ENCODE results near the genes TGFB1, CEACAM21, CEACAM4 and CEACAM5.

- RRBS: no CpG with 5 or more reads among the region's 10 CpGs
These were observed 39.3 kb upstream of the CYP2A7 start for GRCh38 chr19:40921091-40922051.

- RRBS: no CpG with 5 or more reads among the region's 10 CpGs
These were observed 40.5 kb upstream of the CYP2A7 start for GRCh38 chr19:40922265-40923188.

GRCh38 chr19:41003586-41004493 is 12.8 kb downstream of the CYP2B6 start:
- RRBS: no CpG with 5 or more reads among the region's 21 CpGs

DNA sequence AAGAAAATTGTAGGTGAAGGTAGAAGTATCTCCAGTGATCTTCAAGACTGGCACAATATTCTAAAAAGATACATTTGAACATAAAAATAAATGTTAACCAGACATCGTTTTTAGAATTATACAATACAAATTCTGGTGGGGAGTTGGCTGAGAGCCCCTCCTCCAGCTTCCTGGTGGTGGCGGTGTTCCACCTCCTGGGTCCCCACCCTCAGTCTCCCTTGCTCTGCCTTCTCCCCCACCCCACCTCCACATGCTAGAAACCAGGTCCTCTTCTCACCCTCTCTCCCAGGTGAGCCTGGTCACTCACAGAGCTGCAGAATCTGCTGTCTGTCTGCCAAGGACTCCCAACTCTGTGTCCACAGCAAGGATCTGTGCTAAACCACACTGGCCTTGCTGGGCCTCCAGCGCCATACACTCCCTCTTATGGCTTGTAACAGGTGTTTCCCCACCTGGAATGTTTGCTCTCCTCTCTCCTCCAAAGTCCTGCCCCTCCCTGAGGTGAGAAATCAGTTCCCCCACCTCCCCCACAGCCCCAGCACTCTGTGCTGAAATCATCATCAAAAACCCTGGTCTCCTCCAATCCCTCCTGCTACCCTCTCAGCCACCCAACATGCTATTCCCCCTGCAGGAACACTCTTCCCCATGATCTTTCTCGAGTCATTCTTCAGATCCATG is 20.6 kb upstream of the CYP2S1 start:
- RRBS: no CpG with 5 or more reads among the region's 4 CpGs

- RRBS: no CpG with 5 or more reads among the region's 1 CpG
These were observed 11.4 kb upstream of the CCDC97 start for GRCh38 chr19:41298646-41298880.

GRCh38 chr19:41309146-41309667 is 765 bp upstream of the CCDC97 start:
- RRBS: no CpG with 5 or more reads among the region's 10 CpGs

GRCh38 chr19:41353522-41354357 is at the start of gene TGFB1:
Gene TGFB1 (minus strand): TSS chr19:41353922.
- RRBS: 3% methylated on average over 25 of the region's 73 CpGs

DNA sequence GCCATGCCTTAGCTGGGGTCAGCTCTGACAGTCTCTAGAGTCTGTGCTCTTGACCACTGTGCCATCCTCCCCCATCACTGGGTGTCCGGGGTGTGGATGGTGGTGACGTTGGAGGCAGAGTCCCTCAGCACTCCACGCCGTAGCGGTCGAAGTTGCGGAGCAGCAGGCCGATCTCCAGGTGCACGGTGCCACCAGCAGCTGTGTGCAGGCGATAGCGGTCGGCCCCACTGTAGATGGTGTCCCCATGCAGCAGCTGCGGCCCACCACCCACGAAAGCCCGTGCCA is 796 bp upstream of the TGFB1 start:
- RRBS: no CpG with 5 or more reads among the region's 15 CpGs

DNA sequence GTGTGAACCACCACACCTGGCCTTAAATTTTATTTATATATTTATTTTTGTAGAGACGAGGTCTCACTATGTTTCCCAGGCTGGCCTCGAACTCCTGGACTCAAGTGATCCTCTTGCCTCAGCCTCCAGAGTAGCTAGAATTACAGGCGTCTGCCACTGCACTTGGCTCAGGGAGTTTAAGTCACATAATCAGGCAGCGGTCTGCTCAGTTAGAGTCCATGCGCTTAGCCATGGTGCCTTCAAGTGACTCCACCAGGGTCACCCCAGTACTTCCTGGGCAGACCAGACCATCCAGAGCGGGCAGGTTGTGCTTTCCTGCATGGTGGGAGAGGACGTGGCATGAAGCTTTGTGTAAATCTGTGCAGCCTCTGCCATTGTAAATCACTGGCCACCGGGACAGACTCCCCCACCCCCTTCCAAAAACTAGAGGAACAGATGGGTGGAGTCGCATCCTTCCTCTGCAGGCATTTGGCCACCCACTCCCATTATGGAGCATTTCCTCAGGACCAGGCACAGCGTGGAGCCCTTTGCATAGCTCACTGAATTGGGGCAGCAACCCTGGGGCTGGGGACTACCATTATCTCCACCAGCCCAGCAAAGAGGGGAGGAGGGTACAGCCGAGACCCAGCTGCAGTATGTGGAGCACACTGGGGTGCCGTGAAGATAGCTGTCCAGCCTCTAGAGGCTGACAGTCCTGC is 8.1 kb downstream of the BCKDHA start:
- RRBS: no CpG with 5 or more reads among the region's 12 CpGs

- RRBS: no CpG with 5 or more reads among the region's 13 CpGs
These were observed 5.8 kb downstream of the B3GNT8 start for GRCh38 chr19:41421165-41421965.

GRCh38 chr19:41432802-41433473 is 5.8 kb upstream of the B3GNT8 start:
- RRBS: no CpG with 5 or more reads among the region's 22 CpGs

DNA sequence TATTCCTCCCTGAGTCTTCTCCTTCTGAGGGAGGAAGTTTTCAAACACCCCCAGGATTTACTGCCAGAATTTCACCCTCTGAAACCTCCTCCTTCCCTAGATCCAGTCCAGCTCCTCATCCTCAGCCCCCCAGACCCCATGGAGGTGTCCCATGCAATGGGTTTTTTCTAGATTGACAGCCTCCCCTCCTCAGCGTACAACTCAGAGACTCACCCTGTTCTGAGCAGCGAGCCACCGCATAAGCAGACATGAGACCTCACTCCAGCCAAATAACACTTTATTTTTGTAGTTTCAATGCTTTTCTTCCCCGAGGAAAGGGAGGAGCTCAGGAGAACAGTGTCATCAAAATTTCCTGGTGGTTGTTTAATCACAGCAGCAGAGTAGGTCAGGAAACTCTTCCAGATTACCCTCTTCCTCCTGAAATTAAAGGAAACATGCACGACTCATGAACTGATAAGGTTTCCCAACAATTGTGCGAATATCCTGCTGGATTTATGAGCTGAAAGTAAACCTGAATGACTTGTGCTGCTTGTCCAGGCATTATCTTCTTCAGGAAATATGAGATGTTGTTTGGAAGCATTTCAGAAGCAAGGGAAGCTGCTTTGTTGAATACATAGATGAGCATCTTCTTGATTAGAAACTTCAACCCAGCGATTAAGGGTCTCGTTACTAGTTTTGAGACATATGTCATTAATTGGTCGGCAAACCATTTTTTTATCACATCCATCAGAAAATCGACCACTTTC is 36.1 kb downstream of the ERICH4 start:
- RRBS: no CpG with 5 or more reads among the region's 10 CpGs

DNA sequence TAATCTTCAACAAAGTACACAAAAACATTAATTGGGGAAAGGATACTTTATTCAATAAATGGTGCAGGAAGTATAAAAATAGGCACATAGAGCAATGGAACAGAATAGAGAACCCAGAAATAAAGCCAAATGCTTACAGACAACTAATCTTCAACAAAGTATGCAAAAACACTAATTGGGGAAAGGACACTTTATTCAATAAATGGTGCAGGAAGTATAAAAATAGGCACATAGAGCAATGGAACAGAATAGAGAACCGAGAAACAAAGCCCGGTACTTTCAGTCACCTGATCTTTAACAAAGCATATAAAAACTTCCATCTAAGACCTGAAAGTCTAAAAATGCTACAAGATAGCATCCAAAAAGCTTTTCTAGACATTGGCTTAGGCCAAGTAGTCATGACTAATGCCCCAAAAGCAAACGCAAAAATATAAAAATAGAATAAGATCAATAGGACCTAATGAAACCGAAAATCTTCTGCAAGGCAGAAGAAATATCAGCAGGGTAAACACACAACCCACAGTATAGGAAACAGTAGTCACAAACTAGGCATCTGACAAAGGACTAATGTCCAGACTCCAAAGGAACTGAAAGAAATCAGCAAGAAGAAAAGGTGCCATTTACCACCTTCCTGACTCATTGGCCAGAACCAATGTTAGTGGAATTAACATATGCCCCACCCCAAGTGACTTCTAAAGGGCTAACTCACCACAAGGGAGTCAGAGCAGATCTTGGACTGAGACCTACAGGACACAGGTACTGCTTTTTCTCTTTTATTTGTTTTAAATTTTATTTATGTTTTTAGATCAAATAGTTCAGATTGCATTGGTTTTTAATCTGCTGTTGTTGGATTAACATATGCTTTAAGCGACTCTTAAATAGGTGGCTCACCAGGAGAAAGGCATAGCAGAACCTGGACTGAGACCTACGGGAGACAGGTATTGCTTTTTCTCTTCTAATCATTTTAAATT is 40.8 kb upstream of the CEACAM21 start:
- RRBS: no CpG with 5 or more reads among the region's 6 CpGs

DNA sequence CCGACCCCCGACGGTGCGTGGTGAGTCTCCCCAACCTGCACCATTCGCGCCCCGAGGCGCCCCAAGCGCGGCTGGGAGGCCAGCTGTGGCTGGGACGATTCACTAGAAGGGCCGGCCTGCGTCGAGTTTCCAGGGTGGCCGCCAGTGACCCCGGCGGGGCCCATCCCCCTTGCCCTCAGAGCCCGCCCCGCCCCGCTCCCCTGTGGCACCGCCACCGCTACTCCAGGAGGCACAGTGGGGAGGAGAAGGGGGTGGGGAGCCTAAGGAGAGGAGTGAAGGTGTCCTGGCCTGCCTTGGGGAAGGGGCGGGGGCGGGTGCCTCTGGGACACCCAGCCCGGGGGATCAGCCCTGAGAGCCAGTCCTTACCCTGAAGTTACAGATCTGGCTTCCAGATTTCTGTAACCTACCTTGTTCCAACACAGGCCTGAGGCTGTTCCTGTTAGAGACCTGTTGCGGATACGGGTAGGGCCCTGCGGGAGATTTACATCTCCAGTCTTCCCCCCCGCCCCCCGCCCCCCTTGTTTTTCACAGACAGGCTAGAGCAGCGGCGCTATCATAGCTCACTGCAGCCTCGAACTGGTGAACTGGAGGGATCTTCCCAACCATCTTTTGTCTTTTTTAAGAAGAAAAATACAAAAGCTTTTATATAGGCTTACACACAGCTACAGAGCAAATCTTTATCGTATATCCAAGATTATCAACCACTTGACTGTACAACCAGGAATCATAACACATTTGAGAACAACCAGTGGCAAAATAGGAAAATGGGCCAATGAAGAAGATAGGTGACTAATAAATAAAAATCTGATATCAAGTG is 10.7 kb upstream of the CEACAM21 start:
- RRBS: 5% methylated on average over 10 of the region's 34 CpGs

DNA sequence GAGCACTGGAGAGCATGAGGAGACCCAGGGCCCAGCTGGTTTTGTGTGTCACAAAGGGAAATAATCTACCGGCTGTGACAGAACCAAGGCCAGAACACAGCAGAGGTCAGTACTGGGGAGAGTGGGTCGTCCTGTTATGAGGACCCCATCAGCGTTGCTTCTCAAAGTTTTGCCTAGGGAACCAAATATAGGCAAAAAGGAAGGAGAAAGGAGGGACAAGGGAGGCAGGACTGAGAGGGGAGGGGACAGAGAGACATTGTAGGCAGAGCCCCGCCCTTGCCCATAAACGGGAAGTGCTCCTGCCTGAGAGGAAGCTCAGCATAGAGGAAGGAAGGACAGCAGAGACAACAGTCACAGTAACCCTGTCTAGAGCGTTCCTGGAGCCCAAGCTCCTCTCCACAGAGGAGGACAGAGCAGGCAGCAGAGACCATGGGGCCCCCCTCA is at the start of gene CEACAM21:
Gene CEACAM21, plus strand, starts transcription at position 321 of the 444 bp plus-strand sequence.
- RRBS: no CpG with 5 or more reads among the region's 6 CpGs

DNA sequence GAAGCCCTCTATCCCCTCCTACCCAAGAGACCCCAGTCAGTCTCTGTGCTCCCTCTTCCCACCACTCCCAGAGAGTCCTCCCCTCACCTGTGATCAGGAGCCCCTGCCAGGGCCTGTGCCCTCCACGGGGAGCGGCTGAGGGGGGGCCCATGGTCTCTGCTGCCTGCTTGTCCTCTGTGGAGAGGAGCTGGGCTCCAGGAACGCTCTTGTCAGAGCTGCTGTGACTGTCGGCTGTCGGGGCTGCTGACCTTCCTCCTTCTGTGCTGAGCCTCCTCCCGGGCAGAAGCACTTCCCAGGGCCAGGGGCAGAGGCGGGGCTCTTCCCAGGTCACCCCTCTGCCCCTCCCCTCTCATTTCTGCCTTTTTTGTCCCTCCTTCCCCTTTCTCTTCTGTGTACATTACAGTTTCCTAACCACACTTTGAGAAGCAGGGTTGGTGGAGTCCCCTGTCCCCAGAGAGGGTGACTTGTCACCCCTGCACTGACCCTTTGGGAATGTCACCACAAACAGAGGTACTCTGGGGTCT is at the start of gene CEACAM4:
Gene CEACAM4, minus strand, starts transcription at position 262 of the 524 bp plus-strand sequence.
- RRBS: no CpG with 5 or more reads among the region's 7 CpGs

DNA sequence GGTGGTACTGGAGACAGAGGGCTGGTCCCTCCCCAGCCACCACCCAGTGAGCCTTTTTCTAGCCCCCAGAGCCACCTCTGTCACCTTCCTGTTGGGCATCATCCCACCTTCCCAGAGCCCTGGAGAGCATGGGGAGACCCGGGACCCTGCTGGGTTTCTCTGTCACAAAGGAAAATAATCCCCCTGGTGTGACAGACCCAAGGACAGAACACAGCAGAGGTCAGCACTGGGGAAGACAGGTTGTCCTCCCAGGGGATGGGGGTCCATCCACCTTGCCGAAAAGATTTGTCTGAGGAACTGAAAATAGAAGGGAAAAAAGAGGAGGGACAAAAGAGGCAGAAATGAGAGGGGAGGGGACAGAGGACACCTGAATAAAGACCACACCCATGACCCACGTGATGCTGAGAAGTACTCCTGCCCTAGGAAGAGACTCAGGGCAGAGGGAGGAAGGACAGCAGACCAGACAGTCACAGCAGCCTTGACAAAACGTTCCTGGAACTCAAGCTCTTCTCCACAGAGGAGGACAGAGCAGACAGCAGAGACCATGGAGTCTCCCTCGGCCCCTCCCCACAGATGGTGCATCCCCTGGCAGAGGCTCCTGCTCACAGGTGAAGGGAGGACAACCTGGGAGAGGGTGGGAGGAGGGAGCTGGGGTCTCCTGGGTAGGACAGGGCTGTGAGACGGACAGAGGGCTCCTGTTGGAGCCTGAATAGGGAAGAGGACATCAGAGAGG is at the start of gene CEACAM5:
Gene CEACAM5, plus strand, starts transcription at position 439 of the 733 bp plus-strand sequence.
- RRBS: no CpG with 5 or more reads among the region's 6 CpGs

- RRBS: no CpG with 5 or more reads among the region's 8 CpGs
These were observed 20.8 kb upstream of the CEACAM6 start for GRCh38 chr19:41734163-41735213.

DNA sequence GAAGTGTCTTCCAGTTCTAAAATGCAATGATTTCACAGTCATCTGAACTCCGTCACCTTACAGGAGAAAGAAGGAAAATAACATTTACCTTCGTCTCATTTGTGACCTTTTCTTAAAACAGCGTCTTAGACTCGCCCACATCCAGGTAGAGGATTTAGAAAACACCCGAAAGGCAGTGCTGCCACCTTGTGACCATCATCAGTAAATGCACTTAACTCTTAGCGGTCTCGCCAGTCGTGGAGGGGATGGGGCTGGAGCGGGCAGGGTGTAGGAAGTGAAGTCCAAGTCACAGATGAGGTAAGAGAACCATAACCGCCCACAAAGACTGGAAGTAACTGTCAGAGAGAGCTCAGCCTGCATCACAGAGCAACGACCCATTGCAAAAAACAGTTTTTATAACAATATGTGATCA is 10.8 kb upstream of the CEACAM3 start:
- RRBS: no CpG with 5 or more reads among the region's 11 CpGs

DNA sequence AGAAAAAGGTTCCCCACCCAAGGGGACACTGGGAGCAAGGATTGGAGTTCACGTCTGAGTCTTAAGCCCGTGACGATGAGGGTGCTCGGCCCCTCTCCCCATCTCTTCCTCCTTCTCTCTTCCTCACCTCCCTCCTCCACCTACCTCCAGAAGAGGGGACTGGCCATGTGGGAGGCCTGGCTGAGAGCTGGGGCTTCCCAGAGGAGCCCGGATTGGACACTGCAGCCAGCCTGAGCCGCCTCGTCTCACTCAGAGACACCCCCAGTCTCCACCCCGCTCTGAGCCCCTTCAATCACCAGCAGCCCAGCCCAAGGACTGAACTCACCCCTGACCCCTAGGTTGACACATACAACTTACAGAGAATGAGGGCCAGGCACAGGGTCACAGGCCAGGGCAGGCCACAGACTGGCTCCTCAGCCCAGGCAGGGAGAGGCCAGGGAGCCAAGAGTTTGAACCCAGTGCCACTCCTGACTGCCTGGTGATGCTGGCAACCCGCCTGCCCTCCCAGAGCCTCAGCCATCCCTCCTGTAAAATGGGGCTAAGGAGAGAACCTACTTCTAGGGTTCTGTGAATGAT is 908 bp downstream of the CD79A start:
- RRBS: no CpG with 5 or more reads among the region's 9 CpGs